GM12892 (cell line): Measurements from ENCODE around the gene TULP3.

DNA sequence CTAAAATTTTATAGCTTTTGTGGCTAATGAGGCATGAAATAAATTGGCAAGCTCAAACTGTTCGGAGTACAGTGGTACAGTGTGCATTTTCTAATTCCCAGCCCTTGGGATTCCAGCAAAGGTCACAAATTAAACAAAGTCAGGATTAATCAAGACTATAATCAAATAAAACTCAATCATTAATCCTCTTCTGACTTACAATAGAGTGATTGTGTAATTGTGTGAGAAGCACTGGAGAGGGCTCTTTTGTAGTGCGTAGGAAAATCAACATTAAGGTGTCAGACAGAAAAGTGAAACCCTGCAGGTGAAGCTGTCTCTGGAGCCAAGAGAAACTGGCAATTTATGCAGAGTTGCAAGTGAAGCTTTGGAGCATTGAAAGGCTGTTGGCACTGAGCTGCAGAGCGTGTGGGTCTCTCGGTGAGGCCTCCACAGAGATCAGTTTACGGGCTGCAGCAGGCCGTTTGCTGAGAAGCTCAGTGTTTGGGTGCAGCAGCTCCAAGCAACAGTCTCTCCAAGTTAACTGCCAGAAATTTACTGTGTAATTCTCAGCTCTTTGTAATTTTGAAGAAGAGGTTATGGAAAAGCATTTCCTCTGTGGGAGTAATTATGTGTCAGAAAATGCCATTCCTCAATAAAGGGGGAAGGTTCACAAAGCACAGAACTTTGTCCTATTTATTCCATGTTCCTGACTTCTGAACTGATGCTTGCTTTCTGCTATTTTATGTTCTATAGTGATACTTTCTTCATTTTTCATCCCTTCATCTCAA lies 275.8 kb downstream of the FBXL14 start:
- RRBS = no CpG with 5 or more reads among the region's 6 CpGs

- RRBS = no CpG with 5 or more reads among the region's 3 CpGs
Measured at GRCh38 chr12:1445881-1446292, 148.5 kb downstream of the FBXL14 start.

- RRBS = under 1% methylated on average over 11 of the region's 25 CpGs
Measured at GRCh38 chr12:1593899-1594129, 567 bp downstream of the FBXL14 start.

DNA sequence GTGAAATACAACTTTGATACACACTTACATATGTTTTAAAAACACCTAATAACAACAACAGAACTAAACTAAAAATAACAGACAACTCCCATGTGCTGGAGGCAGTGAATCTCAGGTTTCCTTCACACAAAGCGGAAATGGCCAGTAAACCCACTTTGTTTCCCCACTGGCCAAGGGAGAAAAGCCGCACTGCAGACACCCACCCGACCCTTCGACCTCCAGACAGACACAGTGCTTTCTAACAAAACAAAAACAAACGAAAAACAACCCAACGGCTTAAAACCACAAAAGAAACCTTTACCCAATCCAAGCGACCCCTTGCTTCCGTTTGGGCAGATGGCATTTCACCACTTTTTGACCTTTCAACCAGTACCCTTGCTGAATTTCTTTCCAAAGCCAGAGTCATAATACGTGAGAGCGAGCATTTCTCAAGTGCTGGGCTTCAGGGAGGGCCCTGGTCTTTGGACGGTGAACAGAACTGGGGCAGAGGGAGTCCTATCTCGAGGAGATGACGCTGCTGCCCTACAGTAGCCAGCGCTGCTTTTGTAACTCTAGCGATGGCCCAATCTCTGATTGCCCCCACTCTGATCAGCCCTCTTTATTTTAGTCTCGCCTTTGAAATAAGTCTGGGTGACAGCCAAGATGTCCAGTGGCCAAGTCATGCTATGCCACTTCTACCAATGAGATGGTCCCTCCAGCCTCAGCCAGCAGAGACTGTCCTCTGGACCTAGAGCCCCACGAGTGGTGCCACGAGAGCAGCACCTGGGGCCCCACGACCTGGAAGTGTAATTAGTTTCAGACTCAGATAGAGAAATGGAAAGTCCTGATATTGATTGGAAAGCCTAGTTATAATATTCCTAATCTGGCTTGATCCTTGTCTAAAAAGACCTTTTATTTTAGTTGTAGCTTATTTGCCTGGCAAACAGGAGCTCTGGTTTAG lies 21.9 kb upstream of the ADIPOR2 start:
- RRBS = no CpG with 5 or more reads among the region's 19 CpGs

DNA sequence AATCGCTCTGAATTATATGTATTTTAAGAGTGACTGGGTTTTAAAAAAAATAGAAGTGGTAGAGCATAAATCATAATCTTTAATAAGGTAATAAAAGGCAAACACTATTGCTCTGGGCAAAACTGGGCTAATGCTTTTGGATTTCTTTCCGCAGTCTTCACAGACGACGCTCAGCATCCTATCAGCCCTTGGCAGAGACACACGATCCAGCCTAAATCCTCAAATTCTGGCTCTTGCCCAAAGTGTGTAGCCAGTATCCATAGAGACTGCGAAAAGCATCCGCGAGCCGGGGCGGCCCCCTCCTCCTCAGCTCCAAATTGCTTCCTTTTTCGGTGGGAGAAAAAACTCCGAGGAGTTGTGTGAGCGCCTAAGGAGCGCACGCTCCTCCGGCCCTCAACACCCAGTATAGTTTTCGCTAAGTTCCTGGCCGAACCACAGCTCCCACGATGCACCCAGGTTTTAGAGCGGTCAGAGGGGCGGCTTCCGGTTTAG lies 384 bp upstream of the ADIPOR2 start:
- RRBS = no CpG with 5 or more reads among the region's 22 CpGs

- RRBS = no CpG with 5 or more reads among the region's 4 CpGs
Measured at GRCh38 chr12:1800660-1801019, 19.7 kb upstream of the LRTM2 start.

DNA sequence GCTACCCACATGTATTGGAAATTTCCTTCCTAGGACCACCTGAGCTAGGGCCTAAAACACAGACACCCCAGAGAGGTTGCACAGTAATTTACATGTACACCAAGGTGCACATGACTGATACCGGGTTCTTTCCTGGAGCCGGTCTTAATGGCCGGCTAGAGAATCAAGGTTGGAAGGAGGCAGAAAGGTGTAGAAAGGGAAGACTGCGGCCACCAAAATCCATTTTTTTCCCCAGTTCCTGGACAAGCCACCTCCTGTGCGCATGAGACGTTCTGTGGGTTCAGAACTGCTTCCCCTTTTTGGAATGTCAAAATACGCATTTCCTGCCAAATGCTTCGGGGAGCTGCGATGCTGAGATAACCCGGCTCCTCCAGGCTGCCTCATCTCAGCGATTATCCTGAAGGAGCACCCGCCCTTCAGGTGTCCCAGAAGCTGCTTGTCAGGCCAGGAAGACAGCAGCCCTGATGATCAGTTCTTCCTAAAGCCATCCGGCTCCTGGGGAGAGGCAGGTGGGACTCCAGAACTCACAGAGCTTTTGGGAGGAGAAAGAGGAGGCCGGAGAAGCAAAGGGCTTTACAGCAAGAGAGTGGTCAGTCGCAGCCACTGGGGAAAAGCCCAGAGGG lies 820 bp downstream of the CACNA2D4 start:
- RRBS = 37% methylated on average over 2 of the region's 15 CpGs

GRCh38 chr12:1920816-1921440 lies 2.5 kb upstream of the CACNA2D4 start:
- RRBS = no CpG with 5 or more reads among the region's 24 CpGs

DNA sequence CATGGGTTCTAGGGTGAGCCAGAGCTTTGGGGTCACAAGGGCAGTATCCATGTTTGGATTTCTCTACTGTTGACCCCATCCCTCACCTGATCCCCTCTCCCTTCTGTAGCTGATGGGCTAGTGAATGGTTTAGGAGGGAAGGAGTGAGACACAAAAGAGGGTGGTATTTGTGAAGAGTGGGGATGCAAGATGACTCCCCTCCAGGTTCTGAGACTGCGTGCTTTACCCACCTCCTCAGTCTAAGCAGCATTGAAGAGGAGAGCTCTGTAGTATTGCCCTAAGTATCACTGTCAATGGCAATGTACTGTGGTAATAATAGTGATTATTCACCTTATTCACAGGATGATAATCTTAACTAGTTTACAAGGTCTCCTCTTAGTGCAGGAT lies 2.3 kb downstream of the CACNA1C start:
- RRBS = no CpG with 5 or more reads among the region's 1 CpG

DNA sequence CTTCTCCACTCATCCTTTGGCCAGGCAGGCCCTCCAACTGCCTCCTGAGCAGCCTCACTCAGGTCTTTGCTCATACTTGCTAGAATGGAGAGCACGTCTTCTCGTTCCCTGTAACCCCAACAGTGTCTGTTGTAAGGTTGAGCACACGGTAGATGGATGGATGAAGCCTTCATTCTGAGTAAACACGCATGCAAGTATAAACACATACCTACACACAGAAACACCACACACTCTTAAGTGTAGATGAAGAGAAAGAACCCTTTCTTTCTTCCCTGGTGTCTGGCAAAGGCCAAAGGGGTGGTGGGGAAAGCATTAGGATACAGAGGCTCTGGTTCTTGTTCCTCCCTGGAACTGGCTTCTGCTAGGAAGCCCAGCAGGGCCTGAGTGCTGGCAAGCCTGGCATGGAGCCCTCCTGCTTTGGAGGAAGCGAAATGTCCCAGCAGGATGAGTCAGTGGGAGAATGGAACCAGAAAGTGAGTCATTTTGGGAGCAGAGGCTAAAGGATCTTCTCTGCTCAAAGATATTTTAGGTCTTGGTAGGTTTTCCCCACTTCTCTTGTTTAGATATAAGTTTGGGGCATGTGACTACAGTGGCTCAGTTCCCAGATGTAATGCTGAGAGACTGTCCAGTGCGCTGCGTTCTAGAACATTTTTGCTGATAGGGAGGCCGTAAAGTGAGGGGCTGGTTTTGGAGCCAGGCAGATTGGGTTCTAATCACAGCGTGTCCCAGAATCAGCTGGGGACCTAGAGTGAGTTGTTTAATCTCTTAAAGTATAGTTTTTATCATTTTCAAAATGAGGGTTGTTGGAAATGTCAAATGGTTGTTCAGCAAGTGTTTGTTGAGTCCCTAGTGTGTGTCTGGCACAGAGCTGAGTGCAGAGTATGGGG lies 127.5 kb downstream of the CACNA1C start:
- RRBS = no CpG with 5 or more reads among the region's 9 CpGs

- RRBS = no CpG with 5 or more reads among the region's 9 CpGs
Measured at GRCh38 chr12:2341303-2341748, 288.5 kb downstream of the CACNA1C start.

DNA sequence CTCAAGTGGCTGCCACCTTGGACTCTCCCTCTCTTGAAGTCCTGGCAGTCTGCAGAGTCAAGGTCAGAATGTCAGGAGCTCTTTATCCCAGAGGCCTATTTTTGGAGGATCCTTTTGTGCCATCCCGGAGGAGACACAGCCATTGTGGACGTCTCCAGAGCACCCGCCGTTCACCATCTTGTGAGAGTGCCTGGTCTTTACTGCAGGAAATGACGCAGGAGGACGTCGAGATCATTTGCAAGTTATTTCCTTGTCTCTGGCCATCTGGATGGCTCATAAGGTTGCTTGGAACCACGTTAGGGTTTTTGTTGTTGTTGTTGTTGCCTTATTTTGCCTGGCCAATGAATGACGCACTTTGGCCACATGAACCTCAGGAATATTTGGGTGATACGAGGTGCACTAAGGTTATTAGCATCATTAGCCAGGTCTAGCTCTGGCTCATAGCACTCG lies 344.0 kb upstream of the FKBP4 start:
- RRBS = no CpG with 5 or more reads among the region's 11 CpGs

GRCh38 chr12:2492032-2492708 lies 302.6 kb upstream of the FKBP4 start:
- RRBS = no CpG with 5 or more reads among the region's 13 CpGs

DNA sequence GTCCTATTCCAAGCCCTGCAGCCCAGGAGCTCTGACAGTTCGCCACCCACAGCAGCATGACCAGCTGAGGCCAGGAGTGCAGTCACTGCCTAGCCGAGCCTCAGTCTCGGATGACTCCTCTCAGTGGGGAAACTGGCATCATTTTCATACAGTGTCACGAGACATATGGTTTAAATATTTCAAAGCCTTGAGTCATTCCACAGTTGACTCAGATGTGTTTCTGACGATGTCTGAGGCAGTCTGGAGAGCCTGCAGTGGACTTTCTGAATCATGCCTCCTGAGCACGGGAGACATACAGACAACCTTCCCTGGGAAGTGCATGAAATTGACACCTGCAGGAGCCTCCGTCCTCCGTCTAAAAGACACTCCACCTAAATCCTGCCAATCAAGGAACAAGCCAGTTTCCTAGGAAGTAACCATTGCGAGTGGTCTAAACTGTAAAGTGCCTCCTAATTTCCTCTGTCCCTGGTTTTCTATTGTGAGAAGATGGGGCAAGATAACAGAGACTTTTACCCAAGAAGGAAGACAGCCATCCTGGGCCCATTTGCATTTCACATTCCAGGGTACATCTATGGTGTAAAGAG lies 180.9 kb upstream of the FKBP4 start:
- RRBS = no CpG with 5 or more reads among the region's 9 CpGs

GRCh38 chr12:2621493-2621811 lies 173.3 kb upstream of the FKBP4 start:
- RRBS = no CpG with 5 or more reads among the region's 5 CpGs

DNA sequence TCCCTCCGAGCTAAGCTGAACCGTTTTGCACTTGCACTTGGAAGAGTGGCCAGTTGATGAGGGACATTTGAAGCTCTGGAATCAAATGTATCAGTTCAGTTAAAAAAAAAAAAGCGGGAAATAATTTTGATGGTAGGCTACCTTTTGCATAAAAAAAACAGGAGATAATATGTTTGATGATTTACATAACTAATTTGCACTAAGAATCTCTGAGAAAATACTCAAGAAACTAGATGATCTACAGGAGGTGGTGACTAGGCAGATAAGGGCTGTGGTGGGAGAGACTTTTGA lies 118.2 kb upstream of the FKBP4 start:
- RRBS = no CpG with 5 or more reads among the region's 3 CpGs

DNA sequence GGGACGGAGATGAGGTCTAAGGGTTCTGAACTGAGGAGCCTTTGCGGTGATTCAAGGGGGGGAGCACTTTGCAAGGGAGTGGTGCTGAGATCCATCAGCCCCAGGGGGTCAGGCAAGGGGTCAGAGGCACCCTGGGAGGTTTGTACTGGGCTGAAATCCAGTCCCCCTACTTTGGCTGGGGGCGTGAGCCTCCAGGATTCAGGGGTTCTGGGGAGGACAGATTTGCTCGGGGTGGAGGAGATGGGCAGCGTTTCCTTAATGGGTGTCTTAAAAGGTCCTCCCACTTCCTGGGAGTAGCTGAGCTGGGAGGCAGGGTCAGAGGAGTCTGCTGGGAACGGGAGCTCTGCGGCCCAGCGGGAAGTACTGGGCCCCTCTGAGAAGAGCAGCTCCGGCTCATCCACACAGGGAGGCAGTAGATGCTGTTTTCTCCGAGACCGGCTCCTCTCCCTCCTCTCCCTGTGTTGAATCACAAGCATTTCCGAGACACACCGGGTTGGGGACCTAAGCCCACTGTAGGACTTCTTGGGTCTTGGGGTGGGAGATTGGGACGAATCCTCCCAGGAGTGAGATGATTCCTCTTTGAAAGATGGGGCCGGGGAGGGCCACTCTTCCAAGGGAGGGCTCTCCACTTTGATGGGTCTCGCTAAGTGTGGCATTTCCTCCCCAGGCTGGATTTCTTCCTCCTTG lies 2.2 kb upstream of the TEX52 start:
- RRBS = no CpG with 5 or more reads among the region's 16 CpGs

DNA sequence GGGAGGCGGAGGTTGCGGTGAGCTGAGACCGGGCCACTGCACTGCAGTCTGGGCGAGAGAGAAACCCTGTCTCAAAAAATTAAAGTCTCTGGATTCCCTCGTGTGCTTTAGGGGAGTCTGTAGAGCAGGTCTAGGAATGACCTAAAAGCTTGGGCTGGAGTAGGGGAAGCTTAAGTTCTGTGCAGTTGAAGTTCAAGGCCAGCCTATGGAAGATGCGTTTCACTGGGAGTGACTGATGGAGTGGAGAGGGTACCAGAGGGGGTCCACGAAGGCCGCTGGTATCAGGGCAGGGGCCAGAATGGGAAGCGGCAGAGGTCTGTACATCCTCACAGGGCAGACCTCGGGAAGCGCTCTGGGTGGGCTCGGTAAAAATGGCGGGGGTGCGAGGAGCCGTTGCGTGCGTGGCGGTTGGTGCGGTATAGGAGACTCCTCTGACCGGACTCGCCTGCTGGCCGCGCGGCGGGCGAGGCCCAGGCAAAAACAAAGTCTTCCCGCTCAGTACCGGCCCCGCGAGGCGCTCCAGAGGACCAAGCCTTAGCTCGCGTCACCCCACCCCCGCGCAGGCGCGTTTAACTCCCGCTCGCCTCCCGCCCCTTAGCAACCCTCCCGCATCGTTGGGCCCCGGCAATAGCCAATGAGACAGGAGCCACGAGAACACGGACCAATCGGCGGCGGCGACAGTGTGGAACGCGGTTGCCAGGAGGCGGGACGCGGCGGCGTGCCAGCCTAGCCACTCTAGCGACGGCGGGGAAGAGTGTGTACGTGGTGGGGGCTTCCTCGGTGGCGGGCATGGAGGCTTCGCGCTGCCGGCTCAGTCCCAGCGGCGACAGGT lies at the start of gene TULP3:
Gene TULP3, plus strand, starts transcription at position 733 of the 832 bp plus-strand sequence.
- RRBS = 1% methylated on average over 9 of the region's 67 CpGs

DNA sequence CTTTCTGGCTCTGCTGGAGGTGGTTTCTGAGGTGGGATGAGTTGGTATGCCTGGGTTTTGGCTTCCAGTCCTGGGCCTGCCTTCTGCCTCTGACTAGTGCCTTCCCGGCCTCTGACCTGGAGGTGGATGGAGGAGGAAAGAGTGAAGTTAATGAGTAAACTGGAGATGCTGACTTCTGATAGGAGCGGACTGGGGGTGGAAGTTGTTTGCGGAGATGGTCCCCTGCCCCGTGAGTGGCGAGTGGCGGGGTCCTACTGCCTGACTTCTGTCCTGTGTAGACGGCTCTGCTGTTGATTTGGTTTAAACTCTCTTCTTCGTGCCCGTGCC lies 8.5 kb downstream of the TSPAN9 start:
- RRBS = no CpG with 5 or more reads among the region's 9 CpGs

DNA sequence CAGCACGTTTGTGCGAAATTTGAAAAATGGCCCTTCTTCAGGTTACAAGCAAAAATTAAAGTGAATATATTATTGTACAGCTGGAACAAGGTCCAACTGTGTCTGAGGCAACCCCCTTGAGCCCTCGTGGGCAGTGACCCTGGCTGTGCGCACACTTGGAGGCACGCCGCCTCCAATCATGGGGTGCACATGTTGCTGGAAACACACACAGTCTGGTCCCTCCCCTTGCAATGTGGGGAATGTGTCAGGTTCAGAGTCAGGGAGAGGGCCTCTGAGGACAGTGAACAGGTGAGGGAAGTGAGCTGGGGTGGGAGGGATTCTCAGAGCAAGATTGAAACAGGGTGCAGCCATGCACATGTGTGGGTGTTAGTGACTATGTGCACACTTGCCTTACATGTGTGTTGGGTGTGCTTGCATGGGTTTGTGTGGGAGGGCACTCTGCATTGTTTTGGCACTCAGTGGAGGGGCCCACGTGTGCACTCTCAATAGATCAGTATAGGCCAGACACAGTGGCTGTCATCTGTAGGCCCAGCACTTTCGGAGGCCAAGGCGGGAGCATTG lies 9.6 kb downstream of the TSPAN9 start:
- RRBS = no CpG with 5 or more reads among the region's 9 CpGs